ENCODE data around the gene POU3F2.

GRCh38 chr6:97282220-97282776 is 718 bp downstream of the MMS22L start:
- RRBS, result under 1% methylated on average over 2 of the region's 16 CpGs

GRCh38 chr6:98833407-98834437 is 652 bp upstream of the POU3F2 start:
- RRBS, result 23% methylated on average over 21 of the region's 60 CpGs

DNA sequence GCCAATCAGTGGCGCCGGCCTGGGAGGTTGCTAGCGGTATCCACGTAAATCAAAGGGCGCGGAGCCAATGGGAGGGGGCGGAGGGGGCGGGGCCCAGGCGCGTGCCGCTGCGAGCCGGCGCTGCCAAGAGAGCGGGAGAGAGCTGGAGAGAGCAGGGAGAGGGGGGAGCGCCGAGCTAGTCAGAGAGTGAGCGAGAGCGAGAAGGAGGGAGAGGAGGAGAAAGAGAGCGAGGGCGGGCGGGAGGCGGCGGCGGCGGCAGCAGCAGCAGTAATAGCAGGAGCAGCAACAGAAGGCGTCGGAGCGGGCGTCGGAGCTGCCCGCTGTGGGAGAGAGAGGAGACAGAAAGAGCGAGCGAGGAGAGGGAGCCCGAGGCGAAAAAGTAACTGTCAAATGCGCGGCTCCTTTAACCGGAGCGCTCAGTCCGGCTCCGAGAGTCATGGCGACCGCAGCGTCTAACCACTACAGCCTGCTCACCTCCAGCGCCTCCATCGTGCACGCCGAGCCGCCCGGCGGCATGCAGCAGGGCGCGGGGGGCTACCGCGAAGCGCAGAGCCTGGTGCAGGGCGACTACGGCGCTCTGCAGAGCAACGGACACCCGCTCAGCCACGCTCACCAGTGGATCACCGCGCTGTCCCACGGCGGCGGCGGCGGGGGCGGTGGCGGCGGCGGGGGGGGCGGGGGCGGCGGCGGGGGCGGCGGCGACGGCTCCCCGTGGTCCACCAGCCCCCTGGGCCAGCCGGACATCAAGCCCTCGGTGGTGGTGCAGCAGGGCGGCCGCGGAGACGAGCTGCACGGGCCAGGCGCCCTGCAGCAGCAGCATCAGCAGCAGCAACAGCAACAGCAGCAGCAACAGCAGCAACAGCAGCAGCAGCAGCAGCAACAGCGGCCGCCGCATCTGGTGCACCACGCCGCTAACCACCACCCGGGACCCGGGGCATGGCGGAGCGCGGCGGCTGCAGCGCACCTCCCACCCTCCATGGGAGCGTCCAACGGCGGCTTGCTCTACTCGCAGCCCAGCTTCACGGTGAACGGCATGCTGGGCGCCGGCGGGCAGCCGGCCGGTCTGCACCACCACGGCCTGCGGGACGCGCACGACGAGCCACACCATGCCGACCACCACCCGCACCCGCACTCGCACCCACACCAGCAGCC is at the start of gene POU3F2:
TSS of gene POU3F2 (plus strand) at position 137 of the 1,152 bp plus-strand sequence.
- RRBS, result 15% methylated on average over 20 of the region's 124 CpGs

- RRBS, result no CpG with 5 or more reads among the region's 9 CpGs
These were observed 23.1 kb upstream of the PNISR start for GRCh38 chr6:99448128-99448742.

DNA sequence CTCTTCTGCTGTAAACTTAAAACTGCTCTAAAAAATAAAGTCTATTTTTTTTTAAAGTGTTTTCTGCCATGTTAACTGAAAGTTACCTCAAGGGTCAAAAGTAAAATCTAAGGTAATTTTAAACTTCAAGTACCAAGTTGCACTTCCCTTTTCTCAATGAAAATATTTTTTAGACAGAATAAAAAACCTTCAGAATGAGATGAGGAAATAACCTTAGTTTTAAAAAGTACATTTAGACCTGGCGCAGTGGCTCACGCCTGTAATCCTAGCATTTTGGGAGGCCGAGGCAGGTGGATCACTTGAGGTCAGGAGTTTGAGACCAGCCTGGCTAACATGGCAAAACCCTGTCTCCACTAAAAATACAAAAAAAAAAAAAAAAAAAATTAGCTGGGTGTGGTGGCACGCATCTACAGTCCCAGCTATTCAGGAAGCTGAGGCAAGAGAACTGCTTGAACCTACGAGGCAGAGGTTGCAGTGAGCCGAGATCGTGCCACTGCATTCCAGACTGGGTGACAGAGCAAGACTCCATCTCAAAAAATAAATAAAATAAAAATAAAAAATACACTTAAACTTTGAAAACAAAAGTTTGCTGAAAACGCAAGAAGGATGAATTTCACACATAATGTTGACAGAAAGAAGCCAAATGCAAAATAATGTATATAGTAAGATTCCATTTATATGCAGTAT is 30.3 kb downstream of the USP45 start:
- RRBS, result no CpG with 5 or more reads among the region's 8 CpGs

- RRBS, result no CpG with 5 or more reads among the region's 3 CpGs
These were observed 323 bp upstream of the TSTD3 start for GRCh38 chr6:99520606-99520845.

DNA sequence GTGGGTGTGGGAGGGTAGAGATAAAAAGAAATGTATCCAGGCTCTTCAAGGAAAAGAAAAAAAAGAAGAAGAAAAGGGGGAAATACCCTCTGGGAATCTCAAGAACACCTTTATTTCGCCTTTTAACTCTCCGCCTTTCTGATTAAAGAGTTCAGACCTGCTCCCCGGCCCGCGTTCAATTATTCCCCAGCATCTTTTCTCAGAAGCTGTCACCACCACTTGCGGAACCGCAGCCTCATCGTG is 4.3 kb upstream of the PRDM13 start:
- RRBS, result no CpG with 5 or more reads among the region's 8 CpGs

DNA sequence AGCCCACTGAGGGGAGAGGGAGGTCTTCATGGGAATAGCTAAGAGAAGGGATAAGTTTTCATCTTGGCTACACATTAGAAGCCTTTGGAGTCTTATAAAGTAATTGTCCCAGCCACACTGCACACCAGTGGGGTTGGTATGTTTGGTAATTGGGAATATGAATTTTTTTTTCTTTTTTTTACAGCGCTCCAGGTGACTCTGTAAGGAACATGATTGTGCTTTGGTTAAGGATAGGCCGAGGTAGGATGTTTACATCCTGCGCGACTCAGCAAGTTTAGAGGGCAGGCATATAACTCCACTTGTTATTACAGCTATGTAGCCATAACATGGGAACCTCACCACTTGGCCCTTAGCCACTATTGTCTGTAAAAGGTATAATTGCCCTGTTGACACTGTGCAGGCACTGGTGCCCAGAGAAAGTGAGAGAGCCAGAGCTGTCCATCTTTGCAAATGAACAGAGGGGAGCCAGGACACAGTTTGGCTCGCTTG is 172.9 kb downstream of the MCHR2 start:
- RRBS, result no CpG with 5 or more reads among the region's 5 CpGs

DNA sequence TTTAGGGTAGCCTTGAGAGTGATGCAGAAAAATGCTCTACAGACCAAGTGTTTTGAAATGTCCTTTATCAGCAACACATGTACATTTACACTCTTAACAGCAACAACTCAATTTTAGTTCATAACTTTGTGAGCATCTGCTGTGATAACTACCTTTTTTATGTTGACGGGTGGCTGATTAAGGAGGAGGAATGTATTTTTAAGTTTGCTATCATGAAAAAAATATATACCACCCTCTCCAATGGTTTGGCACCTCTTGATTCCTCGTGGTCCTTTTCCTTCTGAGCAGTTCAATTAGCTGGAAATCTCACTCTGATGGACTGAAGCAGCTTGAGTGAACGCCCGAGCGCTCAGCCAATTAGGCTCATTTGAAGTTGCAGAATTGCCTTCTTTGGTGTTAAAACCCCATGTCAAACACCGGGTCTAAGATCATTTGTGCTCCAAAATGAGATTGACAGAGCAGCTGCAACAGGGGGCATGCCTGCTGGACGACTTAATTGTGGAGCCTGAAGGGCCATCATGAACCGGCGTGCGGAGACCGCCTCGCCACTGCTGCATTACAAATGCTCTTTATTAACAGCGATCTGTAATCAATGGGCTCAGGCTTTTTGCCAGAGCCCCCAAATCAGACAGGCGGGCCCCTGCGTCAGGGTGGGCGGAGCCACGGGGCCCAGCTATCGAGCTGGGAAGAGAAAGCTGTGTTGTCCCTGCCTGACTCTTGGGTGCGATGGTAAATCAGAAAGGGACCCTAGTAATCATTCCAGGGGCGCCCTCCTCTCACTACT is 183.4 kb downstream of the SIM1 start:
- RRBS, result 55% methylated on average over 2 of the region's 20 CpGs

DNA sequence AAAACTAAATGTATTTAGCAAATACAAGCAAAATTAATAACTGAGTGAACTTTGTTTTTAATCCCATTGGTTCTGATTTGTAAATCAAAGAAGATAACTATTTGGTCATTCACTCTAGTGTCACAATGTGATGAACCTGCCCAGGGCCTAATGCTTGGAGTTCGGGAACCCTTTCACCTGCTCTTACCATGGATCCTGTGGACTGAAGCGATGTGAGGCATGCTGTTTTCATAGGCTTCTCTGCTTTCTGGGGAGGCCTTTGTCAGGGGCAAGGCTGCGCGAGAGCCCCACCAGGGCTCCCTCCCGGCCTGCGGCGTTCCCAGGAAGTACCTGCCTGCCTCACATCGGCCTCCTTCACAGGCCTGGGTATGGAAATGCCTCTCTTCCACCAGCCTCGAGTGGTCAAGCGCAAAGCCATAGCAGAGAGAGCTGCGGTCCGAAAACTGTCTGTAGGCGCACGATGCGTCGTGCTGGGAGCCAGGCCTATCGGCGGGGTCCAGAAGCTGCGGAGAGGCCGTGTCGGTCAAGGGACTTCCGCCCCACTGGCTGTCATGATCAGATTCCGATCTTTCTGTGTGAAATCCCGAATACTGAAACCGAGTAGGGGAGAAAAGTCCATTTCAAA is 71.3 kb downstream of the SIM1 start:
- RRBS, result no CpG with 5 or more reads among the region's 25 CpGs

- RRBS, result no CpG with 5 or more reads among the region's 3 CpGs
These were observed 836 bp upstream of the ASCC3 start for GRCh38 chr6:100881947-100882382.

GRCh38 chr6:104767326-104768253 is 92.1 kb downstream of the HACE1 start:
- RRBS, result no CpG with 5 or more reads among the region's 2 CpGs

GRCh38 chr6:104957828-104958598 is 1.1 kb downstream of the LIN28B start:
- RRBS, result no CpG with 5 or more reads among the region's 22 CpGs

DNA sequence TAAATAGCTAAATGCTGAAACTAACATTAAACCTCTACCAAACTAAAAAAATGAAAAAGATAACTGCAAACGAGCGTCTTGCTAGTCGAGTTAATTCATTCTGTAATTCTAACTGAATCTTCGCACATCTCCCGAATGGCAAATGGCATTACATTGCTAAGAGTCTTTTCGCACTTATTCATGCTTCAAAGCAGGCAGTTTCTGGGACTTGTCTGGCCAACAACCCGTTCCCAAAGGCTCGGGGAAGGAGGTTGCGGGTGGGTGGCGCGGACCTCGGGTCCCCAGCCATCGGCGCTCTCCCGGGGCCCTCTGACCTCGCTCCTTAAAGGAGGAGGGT is 940 bp downstream of the BVES start:
- RRBS, result no CpG with 5 or more reads among the region's 16 CpGs

DNA sequence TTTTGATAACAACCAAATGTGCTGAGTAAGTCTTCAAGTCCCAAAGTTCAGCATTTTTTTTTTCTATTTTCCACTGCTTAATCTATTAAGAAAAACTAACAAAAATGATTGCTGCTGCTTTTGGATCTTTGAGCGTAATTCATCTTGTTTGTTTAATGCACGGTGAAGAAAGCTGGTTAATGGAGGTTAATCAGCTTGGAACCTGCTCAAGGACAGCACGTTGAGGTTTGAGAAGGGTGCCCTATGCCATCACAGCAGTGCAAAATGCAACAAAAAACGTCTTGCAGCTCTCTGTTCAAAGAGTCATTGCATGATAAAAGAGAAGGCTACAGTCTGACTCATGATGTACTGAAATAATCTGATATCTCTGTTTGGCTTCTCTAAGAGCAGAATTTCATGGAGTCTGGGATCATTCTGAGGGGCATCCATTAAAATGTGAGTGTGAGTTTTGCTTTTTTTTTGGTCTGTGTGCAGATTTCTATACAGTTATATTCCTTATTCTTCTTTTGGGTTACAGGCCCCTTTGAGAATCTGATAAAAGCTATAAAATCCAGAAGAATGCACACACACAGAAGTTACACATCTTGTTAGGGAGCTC is 80.6 kb upstream of the PREP start:
- RRBS, result no CpG with 5 or more reads among the region's 4 CpGs

- RRBS, result no CpG with 5 or more reads among the region's 6 CpGs
These were observed 81.8 kb upstream of the PREP start for GRCh38 chr6:105484642-105485034.

DNA sequence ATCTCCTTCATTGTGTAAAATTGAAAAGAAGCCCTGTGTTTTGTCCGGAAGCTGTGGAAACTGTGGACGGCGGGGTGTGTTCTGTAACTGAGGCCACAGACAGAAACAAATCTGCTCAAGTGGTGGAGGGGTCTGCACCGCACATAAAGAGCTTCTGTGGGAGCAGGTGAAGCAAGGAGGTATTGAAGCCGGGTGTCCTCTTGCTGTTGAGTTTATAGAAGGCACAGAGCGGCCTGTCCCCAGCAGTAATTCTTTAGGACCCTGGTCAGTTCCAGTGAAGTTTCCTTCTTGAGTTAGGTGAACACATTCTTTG is 6.0 kb downstream of the PRDM1 start:
- RRBS, result 100% methylated on average over 3 of the region's 6 CpGs

- RRBS, result no CpG with 5 or more reads among the region's 7 CpGs
These were observed 14.7 kb downstream of the PRDM1 start for GRCh38 chr6:106100822-106101221.